ENCODE measurements around a stretch of chr22.

DNA sequence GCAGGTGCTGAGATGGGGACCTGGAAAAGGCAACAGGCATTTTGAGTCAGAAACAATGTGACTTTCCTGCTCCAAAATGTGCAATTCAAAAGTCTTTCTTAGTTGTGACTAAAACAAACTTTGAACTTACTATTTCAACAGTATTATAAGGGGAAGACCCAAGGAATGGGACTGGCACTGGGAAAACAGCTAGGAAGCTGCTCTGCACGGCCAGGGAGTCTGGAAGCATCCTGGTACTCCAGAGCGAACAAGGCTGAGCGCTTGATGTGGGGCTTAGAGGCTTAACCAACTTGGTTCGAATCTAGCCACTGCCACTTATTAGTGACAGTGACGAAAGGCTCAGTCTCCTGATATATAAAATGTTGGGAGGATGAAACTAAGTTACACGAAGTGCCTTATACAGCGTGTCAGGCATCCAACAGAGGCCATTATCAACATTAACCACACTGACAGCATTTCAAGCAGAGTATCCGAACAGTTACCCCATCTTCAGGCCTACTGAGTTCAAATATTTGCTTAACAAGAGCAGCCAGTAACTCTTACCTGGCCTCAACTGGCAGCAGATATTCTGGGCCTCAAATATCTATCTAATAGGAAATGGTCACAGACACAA is 2.6 kb downstream of the SERPIND1 start:
- PRO-cap, result no peak

GRCh38 chr22:20865384-20866855 is 7.1 kb downstream of the SNAP29 start:
- PRO-cap, result no peak

GRCh38 chr22:20957538-20958114 is 9.4 kb upstream of the AIFM3 start:
- PRO-cap, result bidirectional peak, plus-strand start at chr22:20958020, minus-strand start at chr22:20957898

DNA sequence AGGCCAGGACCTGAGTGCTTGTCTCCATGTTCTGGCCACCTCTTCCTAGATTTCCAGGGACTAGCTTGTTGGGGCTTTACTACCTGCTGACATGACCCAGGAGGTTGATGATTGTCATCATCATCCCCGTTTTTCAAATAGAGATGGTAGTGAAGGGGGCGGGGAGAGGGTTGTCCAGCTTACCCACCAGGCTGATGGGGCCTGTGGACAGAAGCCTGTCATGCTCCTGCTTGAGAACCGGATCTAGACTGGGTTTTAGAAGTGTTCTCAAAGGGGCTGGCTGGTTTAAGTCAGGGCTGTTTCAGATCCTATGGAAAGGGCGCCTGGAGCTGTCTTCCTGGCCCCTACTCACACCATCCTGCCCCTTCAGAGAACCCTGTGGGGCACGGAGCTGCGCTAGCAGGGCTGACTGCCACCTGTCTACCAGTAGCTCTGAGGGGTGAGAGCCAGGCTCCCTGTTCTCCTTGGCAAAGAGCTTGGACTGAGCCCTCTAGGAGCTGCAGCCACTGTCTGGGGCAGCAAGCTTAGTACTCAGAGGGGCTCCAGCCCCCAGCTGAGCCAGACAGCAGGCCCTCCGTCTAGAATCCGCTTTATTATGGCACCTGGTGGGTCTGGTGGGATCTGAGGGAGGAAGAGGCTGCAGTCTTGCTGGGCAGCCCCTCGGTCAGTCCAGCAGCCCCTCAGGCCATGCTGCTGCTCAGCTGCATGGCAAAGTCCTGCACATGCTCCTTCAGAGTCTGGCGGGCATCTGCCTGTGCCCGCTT is 2.5 kb downstream of the THAP7 start:
- PRO-cap, result no peak

- PRO-cap, result no peak
Measured at GRCh38 chr22:21013647-21014023, 1.3 kb upstream of the P2RX6 start.

DNA sequence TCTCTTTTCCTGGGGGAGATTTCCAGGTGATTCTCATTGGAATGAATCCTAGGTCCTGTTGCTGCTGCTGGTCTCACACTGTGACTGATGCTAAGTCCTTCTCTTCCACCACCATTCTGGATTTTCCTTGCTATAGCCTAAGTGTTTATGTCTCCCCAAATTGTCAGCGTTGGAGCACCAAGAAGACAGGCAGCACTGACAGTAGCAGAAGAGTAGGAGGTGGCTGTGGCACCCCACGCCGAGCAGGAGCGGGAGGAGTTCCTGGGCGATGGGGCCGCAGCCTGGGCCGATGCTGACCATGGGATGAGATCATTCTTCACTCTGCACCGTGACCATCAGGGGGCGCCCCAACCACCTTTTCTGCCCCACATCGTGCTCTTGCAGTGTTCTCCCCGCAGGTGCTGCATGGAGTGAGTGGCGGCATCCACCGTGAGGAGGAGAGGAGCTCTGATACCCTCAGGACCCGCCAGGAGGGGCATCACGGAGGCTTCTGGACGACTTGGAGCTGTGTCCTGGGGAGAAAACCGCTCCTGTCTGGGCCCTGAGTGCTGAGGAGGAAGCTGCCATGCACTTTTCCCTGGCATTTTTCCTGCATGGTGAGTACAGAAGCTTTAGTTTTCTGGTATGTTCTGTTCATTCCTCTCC is 57.0 kb downstream of the LRRC74B start:
- PRO-cap, result unidirectional peak, plus-strand start at position 397 of the sequence

DNA sequence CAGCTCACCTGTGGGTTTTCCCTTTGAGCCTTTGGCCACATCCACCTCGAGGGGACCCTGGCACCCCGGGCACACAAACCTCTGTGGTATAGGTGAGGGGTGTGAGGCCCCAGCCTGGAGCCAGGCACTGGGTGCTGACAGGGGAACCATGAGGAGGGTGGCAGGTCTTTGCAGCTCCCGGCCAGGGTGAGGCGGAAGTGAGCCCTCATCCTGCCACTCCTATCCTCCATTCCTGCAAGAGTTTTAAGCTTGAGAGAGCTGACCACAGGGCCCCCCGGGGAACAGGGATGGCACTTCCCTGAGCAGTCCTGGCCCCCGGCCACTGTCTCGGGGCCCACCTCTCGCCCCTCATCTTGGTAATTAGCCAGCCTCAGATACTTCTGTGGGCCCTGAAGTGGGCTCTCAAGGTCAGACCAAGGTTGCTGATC is 19.1 kb upstream of the TMEM191C start:
- PRO-cap, result no peak

DNA sequence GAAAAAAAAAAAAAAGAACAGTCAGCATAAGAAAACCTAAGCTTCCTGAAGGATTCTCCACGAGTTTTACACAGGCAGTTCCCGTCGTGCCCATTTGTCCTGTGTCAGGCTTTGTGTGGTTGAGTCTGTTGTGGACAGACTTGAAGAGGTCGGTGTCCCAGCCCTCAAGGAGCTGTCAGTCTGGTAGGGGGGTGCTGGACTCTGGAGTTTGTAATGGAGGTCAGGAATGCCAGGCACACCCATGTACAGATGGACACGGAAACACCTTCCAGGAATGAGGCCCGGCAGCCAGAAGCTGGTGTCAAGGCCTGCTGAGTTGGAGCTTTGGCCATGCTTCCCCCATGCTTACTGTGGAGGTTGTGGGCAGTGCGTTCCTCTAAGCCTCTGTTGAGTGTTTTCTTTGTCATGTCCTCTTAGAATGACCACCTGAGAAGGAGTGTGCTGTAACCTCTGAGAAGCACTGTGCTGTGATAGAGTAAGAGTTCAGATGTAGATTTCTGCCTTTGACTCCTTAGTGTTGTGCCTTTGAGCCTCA is 10.9 kb downstream of the UBE2L3 start:
- PRO-cap, result no peak

DNA sequence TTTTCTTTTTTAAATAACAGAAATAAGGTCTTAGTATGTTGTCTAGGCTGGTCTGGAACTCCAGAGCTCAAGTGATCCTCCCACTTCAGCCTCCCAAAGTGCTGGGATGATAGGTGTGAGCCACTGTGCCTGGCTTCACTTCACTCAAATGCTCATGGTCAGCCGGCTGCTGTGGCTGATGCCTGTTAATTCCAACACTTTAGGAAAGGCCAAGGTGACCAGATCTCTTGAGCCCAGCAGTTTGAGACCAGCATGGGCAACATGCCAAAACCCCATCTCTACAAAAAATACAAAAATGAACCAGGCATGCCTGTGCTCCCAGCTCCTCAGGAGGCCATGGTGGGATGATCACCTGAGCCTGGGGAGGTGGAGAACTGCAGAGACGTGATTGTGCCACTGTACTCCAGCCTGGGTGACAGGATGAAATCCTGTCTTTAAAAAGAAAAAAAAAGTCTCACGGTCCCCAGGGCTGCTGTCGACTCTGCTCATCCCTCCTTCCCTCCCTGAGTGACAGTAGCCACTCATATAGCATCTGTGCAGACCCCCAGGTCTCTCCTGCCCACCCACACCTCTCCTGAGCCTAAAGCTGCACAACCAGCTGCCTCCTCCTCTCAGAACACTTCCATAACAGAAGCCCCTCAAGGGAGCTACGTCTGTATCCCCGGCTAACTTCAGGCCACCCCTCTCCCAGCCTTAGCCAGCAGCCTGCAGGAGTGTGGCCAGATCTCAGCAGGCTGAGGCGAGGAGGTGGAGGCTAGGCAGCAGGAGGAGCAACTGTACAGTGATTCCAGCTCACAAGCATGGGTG is 3.5 kb downstream of the YDJC start:
- PRO-cap, result no peak

- PRO-cap, result no peak
Measured at GRCh38 chr22:21642630-21643756, 891 bp downstream of the SDF2L1 start.

DNA sequence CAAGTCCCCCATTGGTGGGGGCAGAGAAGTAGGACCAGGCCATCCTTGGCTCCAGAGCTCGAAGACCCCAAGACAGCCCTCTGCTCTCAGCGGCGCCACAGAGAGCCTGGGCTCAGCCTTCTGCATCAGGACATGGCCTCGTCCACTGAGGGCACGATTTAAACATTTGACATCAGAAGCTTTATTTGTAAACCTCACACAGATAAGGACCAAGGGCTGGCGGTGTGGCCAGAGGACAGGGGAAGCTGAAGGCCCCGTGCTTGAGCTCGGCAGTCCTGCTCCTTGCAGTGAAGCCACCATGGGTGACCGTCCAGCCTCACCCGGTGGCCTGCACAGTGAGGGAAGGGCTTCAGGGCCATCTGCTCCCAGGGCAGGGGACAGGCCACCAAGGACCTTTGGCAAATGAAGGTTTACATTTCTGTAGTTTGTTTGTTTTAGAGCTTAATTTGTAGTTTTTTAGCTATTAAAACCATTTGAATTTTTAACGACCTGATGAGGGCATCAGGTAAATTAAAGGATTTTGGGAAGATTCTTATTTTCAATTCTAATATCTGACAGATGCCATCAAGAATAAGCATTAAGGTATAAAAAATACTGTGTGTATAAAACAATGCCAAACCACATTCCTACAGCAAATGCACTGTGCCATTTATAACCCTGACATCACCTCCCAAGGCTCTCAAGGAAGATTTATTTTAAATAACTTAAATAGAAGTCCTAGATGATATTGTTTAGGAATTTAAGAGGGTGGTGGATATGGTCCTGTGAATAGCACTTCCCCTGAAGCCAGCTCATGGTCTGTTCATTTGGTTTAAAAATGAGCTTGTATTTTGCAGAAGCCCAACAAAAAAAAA is 31.8 kb downstream of the PPIL2 start:
- PRO-cap, result no peak

DNA sequence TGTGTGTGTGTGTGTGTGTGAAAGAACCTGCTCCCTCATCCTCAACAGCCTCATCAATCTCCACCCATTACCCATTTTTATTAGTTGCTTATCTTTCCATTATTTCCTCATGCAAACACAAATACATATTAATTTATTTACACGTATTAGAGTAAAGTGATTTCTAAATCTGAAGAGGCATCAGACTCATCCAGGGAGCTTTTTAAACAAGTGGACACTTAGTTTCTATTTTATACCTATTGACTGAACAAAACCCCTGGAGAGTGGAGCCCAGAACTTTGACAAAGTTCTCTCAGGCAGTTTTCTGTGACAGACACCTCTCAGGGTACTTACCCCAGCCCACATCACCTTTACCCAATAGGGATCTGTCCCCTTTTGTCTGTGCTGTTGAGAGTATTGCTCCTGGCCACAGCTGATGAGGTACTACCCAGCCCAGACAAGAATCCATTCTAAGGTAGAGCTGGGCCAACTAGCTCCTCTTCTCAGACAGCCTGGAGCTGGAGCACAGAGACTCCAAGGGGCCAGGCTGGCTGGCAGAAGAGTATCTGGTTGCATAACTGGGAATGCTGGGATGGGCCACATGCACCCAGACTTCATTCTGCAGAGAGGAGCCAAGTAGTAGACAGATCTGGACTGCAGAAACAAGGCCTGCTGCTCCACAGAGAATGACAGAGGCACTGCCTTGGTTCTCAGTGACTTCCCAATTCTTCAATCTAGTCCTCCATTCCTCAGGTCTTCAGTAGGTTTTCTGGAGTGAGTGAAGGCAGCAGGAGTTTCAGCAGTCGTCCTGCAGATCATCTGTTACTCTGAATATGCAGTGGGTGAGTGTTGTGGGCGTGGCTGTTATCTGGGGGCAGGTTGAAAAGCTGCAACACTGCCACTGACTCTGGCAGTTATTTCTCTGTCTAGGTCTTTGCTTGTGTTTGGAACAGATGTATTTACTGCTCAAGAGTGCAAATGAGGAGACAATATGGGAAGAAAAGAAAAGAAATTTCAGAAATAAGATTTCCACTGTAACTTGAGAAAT is 35.2 kb downstream of the MAPK1 start:
- PRO-cap, result no peak

DNA sequence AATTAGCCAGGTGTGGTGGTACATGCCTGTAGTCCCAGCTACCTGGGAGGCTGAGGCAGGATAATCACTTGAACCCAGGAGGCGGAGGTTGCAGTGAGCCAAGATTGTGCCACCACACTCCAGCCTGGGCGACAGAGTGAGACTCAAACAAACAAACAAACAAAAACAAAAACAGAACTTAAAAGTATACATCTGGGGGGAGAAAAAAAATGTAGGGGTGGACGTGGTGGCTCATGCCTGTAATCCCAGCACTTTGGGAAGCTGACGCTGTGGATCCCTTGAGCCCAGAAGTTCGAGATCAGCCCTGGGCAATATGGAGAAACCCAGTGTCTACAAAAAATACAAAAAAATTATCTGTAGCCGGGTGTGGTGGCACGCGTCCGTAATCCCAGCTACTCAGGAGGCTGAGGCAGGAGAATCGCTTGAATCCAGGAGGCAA is 31.2 kb downstream of the MAPK1 start:
- PRO-cap, result no peak

DNA sequence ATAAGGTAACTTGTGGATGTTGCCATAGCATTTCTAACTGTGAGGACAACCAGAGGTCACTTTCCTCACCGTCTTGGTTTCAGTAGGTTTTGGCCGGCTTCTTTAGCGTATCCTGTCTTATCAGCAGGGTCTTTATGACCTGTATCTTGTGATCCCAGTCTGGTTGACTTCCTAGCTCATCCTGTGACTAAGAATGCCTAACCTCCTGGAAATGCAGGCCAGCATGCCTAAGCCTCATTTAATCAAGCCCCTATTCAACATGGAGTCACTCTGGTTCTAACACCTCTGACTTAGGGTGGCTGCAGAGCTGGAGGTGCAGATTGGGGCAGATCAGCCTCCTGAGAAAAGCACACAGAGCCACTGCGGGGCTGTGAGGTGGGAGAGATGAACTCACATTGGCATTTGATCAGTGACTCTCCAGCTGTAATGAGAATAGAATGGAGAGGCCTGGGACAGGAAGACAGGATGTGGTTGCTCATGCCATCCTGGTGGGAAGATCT is 41.1 kb upstream of the TOP3B start:
- PRO-cap, result no peak

- PRO-cap, result no peak
Measured at GRCh38 chr22:22117815-22118535, 126.6 kb upstream of the VPREB1 start.

GRCh38 chr22:22123536-22123817 is 121.1 kb upstream of the VPREB1 start:
- PRO-cap, result unidirectional peak, minus-strand start at chr22:22123655; bidirectional peak, plus-strand start at chr22:22123997, minus-strand start at chr22:22123704

DNA sequence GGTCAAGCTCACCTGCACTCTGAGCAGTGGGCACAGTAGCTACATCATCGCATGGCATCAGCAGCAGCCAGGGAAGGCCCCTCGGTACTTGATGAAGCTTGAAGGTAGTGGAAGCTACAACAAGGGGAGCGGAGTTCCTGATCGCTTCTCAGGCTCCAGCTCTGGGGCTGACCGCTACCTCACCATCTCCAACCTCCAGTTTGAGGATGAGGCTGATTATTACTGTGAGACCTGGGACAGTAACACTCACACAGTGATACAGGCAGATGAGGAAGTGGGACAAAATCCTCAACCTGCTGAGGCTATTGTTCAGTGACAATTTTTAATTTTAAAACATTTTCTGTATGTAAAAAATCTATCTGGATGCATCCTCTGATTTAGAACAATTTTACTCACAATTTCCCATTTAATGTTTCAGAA is 82.1 kb upstream of the VPREB1 start:
- PRO-cap, result no peak

- PRO-cap, result no peak
Measured at GRCh38 chr22:22195395-22196614, 48.8 kb upstream of the VPREB1 start.

DNA sequence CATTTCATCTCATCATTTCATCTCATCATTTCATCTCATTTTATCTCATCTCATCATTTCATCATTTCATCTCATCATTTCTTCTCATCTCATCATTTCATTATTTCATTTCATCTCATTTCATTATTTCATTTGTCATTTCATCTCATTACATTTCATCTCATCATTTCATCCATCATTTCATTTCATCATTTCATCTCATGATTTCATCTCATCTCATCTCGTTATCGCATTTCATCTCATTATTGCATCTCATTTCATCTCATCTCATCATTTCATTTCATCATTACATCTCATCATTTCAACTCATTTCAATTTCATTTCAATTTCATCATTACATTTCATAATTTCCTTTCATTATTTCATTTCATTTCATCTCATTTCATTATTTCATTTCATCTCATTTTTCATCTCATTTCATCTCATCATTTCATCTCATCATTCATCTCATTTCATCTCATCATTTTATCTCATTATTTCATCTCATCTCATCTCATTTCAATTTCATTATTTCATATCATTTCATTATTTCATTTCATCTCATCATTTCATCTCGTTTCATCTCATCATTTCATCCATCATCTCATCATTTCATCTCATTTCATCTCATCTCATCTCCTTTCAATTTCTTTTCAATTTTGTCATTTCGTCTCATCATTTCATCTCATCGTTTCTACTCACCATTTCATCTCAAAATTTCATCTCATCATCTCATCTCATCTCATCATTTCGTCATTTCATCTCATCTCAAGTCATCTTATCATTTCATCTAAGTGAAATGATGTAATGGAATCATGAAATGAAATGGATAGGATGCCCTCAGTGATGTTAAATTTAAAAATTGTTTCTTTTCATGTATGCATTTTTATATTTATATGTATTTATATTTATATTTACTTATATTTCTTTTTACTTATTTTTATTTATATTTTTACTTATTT is 42.6 kb downstream of the VPREB1 start:
- PRO-cap, result no peak

GRCh38 chr22:22587669-22587940 is 28.5 kb upstream of the PRAME start:
- PRO-cap, result no peak

Data from Metastatic Lung Carcinoma in the Adrenal Gland (tissue), 1 donor.